Thoracic aorta endothelial cell (primary cell): ENCODE data around the genes PLOD2, PLSCR4 and PLSCR2.

GRCh38 chr3:143139696-143140222 lies 20.2 kb downstream of the CHST2 start:
- CAGE, long polyA plus RNA: no peak

- CAGE, long polyA plus RNA: no peak
These were observed 330.2 kb downstream of the SLC9A9 start for GRCh38 chr3:143517997-143518510.

DNA sequence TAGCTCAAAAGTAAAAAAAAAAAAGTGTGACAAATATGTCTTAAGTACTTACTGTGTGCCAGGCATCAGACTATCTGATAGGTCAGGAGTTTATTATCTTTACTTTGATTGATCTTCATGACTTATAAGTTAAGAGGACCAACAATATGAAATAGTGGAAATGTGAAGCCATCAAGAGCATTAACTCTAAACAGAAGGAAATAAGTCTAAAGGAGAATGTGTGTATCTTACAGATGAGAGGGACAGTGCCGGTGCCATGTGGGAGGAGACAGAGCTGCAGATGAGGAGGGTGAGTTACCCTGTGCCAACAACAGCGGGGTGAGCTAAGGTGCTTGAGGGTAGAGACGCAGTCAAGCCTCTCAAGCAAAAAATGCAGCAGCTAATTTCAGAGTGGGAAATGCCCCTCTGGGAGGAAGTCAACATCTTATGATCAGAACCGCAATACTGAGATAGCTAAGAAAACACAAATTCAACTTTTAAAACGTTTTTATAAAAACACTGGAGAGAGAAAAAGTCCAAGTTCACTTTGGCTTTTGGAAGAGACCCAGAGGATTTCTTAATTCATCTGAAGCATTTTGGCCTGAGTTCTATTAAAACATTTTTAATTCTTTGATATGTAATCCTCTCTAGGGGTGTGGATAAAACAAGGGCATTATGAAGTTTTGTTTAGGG lies 319.3 kb downstream of the SLC9A9 start:
- CAGE, long polyA plus RNA: no peak

GRCh38 chr3:143751369-143752279 lies 96.6 kb downstream of the SLC9A9 start:
- CAGE, long polyA plus RNA: no peak

- CAGE, long polyA plus RNA: no peak
These were observed 35.1 kb downstream of the SLC9A9 start for GRCh38 chr3:143813105-143813607.

DNA sequence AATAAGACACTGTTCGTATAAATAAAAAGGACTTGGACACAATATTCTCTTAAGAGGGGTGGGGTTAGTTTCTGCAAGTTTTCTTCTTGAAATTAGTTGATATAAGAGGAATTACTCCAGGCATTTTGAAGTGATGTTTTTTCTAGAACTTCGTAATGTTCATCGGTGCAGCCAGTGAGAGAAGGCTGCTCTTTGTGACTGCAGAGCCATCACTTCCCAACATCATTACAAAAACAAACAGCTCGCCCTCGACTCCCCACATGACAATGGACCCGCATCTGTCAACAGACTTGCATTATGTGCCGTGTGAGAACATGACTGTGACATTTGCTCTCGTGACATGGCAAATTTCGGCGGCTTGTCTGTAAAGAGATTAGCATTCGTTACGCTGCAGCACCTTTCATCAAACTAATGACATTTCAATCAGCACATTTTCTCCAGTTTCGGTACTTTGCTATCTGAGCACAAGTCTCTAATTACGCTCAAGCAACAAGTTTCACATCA lies 594 bp downstream of the SLC9A9 start:
- CAGE, long polyA plus RNA: no peak

GRCh38 chr3:143977338-143977746 lies 5.7 kb downstream of the DIPK2A start:
- CAGE, long polyA plus RNA: no peak

DNA sequence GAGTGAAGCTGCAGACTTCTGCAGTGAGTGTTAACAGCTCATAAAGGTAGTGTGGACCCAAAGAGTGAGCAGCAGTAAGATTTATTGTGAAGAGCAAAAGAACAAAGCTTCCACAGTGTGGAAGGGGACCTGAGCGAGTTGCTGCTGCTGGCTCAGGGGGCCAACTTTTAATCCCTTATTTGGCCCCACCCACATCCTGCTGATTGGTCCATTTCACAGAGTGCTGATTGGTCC lies 937.9 kb downstream of the DIPK2A start:
- CAGE, long polyA plus RNA: no peak

DNA sequence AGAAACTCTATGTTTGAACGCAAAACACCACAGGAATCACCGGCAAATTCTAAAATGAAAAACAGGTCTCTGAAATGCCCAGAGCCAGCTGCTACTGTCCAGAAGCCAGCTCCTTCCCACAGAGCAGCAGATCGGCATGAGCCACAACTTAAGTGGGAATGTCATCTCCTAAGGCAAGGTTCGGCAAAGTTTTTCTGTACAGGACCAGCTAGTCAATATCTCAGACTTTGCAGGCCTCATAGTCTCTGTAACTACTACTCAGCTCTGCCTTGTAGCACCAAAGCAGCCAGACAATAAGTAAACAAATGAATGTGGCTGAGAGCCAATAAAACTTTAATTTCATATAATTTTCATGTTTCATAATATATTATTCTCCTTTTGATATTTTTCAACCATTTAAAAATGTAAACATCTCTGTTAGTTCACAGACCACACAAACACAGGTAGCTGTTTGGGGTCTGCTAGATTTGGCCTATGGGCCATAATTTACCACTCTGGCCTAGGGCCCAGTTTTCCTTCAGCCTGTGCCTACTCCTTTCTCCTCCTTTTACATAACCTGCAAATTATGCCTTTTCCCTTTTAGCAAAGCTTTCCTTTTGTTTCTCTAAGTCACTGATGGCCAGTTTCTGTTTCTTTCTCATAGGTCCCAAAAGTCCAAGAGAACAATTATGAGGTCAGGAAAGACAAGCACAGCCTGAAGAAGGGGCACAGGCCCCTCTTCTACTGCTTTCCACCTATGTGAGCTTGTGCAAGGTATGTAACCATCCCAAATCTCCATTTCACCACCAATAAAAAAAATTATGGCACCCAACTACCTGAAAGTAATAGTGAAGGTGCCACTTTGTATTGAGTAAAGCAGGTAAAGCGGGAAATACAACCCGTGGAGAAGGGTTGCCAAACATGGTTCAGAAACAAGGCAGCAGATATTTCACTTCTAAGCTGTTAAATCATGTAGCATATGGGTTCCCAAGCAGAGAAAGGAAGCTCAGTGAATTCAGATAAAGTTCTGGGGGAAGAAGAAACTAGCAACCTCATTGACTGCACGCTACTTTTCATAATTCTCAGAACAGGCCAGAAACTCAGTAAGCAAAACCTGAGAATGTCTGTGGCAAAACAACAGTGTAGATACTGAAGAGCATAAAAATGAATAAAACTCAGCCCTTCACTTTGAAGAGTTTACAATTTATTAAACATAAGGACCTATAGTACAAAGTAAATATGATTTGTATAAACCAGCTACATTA lies 4.4 kb downstream of the PLOD2 start:
- CAGE, long polyA plus RNA: no peak

- CAGE, long polyA plus RNA: no peak
These were observed at the start of gene PLOD2 for GRCh38 chr3:146160839-146161716. Gene PLOD2 (minus strand): TSS chr3:146161184.

DNA sequence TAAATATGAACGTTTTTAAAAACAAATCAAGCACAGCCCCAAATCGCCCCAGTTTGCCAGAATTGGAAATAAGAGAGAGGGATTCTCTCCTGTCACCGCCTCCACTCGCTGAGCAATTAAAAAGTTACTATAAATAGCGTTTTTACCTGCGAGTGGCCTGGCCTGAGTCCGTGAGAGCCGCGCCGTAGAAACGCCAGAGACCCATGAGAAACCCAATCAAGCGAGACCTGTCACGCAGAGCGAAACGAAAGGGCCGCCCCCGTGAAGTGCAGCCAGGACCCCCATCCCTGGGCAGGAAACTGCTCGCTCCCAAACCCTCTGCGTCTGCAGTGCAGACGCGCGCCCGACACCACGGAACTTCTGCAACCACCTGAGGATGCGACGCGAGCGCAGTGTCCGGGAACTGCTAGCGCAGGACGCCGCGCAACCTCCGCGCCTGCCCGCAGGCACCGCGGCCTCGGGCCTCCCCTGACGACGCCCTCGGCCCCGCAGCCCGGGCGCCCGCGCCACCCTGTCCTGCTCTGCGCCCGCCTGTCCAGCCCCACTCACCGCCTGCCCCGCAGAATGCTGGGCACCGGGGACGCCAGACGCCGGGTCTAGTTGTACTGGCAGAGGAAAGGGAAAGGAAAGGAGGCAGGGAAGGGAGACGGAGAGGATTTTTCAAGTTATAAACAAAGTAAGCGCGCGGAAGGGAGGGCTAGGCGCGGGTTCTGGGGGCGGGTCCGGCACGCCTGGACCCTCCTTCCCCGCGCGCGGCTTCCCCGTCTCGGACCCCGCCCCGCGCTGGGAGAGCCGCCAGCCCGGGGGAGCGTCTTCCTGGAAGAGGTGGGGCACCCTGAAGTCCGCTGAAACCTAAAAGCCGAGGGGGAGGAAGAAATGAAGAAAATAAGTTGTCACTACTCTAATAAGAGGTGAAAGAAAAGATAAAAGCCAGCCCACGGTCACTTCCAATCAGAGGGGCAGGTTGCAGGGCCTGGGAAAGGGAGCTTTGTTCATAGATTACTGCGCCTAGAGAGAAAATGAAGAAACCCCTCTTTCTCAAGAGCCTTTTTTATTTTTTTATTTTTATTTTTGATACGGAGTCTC lies at the start of gene PLSCR4:
PLSCR4 (minus strand) TSS at position 695 of the 1,086 bp plus-strand sequence.
- CAGE, long polyA plus RNA: no peak

DNA sequence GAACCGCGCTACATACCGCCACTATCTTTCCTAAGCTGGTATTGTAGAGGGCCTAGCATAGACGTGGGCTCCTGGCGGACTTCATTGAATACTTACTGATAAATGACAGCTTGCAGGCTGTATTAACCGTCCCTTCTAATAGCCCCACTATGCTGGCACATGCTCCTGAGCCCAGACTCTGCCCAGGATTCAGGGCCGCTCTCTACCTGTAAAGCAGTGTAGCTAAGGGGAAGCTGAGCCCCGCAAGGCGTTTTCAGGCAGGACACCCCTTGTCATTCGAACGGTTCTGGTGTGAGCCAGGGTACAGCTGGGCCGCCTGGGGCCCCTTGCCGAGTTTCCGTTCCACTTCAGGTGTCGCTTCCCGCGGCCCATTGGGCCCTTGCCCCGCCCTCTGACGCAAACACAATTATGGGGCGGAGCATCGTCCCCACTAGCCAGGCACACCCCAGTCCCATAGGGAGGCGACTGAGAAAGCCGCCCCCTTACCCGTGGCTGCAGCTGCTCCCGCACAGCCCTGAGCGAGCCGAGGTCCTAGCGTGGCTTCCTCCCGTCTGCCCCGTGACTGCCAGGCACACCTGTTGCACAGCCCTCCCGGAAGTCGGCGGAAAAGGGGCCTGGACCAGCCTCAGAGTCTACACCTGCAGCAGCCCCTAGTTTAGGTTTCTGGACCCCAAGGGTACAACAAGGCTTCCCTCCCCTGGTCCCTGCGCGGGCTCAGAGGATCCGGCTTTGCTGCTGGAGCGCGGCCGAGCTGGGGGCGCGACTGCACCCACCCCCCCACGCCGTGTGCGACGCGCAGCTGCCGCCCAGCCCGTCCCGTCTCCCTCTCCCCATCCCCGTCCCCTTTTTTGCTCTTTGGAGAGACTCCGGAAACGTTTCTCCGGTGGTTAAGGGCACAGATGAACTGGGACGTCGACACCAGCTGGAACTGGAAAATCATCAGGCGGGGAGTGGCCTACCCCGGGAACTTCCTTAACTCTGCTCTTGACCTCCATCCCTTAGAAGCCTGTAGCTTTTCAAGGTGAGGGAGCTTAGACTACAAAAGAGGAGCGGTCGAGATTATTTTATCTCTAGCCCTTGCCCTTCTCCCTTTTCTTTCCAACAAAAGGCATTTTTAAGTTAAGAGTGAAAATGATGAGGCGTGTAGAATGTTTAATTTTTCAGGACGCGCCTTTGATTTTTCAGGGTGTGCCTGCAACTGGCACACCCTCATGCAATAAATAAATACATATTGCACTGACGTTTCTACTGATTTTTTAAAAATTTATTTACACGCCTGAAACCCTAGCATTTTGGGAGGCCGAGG lies at the start of gene PLSCR2:
PLSCR2 (minus strand) TSS at position 553 of the 1,306 bp plus-strand sequence.
- CAGE, long polyA plus RNA: no peak

DNA sequence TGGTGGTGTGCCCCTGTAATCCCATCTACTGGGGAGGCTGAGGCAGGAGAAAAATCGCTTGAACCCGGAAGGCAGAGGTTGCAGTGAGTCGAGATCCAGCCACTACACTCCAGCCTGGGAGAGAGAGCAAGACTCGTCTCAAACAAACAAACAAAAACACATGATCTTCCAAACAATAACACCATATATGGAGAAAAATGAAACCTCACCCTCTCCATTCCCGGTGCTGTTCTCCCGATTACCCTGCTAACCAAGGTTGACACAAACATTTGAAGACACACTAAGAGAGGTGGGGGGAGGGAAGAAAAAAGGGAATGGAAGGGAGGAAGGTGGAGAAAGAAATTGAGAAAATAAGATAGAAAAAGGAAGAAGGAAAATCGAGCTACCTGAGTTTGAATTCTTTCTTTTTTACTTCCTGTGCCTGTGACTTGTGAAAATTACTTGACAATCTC lies 1.1 kb upstream of the PLSCR2 start:
- CAGE, long polyA plus RNA: no peak

GRCh38 chr3:146510005-146510511 lies 34.3 kb downstream of the PLSCR1 start:
- CAGE, long polyA plus RNA: no peak

GRCh38 chr3:146541873-146542668 lies 2.3 kb downstream of the PLSCR1 start:
- CAGE, long polyA plus RNA: no peak

DNA sequence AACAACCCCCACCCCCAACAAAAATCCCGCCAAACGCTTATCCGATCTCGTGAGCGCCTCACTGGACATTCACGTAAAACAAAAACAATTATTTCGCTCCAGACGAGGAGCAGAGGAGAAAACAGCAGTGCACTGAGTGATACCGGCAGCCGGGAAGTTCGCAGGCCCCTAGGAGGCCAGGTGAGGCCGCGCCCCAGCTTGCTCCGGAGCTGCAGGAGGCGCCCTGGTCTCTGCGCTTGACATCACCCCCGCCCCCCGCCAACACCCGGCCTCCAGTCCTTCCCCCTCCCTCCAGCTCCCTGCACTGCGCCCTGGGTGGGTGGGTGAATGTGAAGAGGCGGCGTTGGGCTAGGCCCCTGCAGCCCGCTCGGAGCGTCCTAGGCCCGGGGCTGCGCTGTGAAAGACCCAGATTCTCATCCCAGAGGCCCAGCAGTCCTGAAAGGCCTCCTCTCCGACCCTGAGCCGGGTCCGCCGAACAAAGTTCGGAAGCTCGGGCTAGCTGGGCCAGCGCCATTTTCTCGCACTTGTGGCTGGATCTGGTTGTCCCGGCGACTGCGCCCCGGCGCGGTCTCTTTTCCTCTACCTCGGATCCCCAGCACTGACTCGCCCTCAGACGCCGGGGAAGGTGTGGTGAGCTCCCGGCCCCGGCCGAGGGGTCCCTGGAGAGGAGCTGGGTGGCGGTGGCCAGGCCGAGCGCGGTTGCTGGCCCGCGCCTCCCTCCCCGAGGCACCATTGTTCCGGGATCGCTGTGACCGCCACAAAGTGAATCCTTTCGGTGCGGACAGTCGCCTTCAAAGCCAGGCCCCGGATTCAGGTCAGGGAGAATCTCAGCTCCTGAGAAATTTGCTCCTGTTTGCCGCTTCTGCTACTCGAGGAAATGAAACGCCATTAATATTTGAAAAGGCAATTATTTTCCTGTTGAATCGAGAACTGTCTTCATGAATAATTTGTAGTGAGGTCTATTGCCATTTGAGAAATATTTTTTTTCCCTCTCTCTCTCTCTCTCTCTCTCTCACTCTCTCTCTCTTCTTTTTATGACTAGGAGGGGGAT lies 12.9 kb downstream of the ZIC4 start:
- CAGE, long polyA plus RNA: no peak

DNA sequence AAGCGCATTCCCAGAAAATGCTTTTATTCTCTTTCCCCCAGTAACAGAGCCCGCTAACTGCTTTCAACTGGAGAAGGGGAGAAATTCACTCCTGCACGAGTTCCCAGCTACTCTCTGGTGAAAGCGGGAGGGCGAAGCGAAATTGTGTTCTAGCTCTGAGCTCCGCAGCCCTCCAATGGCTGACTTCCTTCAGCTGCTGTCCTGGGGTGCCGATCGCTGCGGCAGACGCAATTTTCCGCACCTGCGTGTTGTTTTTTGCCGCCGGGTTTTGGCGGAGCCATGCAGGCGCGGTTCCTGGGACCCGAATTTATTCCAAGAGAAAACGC lies 14.0 kb downstream of the ZIC1 start:
- CAGE, long polyA plus RNA: no peak

DNA sequence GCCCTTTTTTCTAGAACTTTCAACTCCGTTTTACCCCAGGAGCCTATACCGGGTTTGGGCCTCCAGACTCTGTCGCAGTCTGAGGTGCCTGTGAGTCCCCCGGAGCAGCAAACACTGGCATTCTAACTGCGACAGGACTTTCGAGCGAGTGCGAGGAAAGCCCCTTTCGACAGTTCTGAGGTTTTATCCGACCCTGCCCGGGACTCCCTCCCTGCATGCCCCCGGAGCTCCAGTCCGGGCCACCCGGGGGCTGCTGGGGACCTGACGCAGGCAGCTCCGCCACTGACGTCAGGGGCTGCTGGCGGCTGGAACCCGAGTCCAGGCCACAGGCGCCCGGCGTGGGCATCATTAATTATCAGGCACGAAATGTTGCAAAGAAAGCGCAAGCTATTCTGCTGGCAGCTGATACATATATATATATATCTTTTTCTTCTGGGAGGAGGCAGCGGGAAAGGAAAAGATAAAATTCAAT lies 15.1 kb downstream of the ZIC1 start:
- CAGE, long polyA plus RNA: no peak

- CAGE, long polyA plus RNA: no peak
These were observed 530.7 kb downstream of the ZIC1 start for GRCh38 chr3:147939925-147940124.

GRCh38 chr3:148216526-148216826 lies 481.2 kb upstream of the AGTR1 start:
- CAGE, long polyA plus RNA: no peak